ENCODE measurements around a stretch of chr17.

GRCh38 chr17:47995078-47995824 is 24.3 kb downstream of the CDK5RAP3 start:
- RRBS, 2 experiments, result no CpG with 5 or more reads among the region's 13 CpGs

GRCh38 chr17:48048449-48049497 is 614 bp downstream of the NFE2L1 start:
- RRBS, 2 experiments, result 2% methylated on average over 8 of the region's 55 CpGs

DNA sequence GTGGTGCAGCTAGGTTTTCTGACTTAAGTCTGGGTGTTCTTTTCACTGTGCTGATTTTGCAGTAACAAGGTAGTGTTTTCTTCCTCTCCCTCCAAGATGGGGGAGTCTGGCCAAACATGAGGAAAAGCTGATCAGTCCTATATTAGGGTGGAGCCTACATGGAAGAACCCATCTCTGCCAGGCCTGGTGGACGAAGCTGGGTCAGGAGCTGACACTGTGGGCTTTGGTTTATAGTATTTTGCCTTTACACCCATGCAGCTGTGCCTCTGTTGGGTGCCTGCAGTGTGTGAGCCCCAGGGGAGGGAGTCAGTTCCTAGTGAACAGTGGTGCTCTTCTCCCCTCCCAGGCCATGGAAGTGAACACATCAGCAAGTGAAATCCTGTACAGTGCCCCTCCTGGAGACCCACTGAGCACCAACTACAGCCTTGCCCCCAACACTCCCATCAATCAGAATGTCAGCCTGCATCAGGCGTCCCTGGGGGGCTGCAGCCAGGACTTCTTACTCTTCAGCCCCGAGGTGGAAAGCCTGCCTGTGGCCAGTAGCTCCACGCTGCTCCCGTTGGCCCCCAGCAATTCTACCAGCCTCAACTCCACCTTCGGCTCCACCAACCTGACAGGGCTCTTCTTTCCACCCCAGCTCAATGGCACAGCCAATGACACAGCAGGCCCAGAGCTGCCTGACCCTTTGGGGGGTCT is 9.9 kb downstream of the NFE2L1 start:
- RRBS, 2 experiments, result no CpG with 5 or more reads among the region's 6 CpGs

GRCh38 chr17:48456502-48456986 is 26.5 kb upstream of the SKAP1 start:
- RRBS, 2 experiments, result no CpG with 5 or more reads among the region's 6 CpGs

DNA sequence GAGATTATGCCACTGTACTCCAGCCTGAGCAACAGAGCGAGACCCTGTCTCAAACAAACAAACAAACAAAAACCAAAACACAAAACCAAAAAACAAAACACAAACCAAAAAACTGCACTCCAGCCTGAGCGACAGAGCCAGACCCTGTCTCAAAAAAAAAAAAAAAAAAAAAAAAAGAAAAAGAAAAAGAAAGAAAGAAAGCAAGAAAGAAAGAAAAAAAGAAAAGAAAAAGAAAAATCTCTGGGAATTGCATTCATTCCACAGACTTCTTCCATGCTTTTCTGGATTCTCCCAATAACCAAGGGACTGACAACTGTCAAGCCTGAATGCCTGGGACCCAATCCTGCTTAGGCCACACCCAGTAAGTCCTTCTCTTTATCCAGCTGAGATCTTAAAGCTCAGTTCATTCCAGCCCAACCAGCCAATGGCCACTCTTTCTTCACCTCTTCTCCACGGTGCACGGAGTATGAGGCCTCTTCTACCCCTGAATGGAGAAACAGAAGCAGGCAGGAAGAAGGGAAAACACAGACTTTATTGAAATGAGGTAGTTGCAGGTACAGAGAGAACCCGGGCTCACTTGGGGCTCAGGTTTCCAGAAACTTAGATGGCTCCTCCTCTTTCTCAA is 2.7 kb downstream of the HOXB1 start:
- RRBS, 2 experiments, result no CpG with 5 or more reads among the region's 5 CpGs

DNA sequence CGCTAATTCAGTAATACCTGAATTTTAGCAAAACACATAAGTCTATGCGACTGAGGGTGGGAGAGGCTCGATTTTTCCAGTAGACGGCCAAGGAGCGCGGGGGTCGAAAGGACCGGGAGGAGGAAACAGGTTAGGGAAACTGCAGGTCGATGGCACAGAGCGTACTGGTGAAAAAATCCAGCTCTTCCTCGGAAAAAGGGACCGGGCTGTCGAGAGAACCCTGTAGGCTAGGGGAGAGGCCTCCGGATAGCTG is 2.0 kb downstream of the HOXB2 start:
- RRBS, 2 experiments, result 84 to 85% methylated on average over 6 of the region's 14 CpGs

DNA sequence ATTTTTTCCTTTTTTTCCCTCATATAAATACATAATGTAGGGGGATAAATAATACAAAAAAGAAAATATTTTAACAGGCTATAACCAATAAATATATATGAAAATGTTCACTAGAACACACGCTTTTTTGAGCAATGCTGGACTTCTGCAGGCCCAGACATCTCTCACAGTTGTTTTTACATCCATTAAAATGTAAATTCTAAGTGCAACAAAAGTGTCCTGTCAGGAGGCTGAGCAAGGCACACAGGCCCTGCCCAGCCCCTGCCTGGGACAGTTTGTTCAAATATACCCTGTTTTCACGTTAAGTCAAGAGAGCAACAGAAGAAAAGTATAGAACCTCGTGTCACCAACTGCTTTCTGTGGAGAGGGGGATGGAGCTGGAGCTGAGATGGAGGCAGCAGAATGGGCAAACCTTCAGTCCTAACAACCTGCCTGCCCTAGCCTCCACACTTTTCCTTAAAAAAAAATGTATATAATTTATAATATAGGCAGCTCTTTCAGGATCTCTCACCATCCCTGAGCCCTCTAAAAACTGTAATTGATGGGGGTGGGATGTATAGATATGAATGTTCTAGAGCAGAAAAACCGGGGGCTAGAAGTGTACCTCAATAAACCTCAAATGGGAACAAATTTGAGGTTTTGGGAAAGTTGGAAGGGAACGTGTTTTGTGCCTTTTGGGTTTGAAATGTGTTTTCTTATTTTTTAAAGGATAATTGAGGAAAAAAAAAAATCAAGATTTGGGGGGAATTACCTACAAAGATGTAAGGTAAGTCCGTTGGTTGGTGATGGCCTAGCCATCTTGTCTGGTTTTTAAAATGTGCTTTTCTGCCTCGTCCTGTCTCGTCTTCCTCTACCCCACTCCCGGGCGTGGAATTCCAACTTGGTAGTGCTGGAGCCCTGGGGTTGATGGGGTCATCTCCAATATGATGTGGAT is 4.5 kb upstream of the HOXB2 start:
- RRBS, 2 experiments, result no CpG with 5 or more reads among the region's 10 CpGs

DNA sequence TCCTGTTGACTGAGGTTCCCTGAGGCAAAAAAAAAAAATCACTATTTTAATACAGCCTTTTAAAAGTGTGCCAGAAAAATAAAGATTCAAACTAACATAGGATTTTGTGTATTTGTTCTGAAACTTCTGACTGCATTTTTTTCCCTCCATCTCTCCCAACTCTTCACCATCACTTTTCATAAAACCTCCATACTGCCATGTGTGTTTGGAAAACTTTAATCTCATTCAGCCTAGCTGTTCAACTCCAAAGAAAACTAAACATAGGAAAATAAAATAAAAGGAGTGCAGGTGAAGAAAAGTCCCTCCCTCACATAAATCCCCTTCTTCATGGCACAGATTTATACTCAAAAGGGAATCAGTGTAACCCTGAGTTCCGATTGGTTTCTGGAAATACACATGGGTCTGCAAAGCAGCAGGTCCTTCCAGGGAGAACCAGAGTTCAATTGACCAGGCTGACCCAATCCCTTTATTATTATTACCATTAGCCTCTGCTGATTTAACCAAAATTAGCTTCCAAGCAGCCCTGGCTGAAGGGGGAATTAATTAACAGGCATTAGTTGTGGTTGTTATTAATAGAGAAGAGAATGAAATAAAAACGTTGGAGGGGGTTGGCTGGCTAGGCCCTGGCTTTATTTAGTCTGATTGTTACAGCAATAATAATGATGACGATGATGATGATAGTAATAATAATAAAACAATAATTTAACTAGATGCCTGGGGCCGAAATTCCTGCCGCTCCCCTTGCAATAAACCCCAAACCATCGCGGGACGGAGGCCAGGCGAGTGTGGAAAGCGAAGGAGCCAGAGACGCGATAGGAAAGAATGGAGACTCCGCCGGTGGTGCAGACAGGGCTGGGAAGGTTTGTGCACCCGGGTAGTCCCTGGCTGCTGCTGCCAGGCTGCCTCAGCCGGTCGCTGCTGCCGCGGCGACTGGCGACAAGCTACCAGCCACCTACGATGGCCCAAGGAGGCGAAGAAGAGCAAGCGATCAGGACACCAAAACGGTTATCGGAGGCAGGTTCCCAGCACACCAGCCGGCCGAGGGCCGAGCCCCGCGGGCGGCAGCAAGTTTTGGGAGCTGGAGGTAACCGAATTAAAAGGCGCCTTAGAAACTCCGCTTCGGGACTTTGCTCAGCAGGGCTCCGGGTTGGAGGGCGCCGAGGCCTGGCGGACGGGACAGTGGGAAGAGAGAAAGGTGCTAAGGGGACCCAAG is 9.2 kb upstream of the HOXB2 start:
- RRBS, 2 experiments, result 22 to 40% methylated on average over 1 to 10 of the region's 41 CpGs

GRCh38 chr17:48586765-48587164 is 3.3 kb downstream of the HOXB3 start:
- RRBS, 2 experiments, result no CpG with 5 or more reads among the region's 7 CpGs

- RRBS, 2 experiments, result no CpG with 5 or more reads among the region's 4 CpGs
Measured at GRCh38 chr17:48587421-48588204, 2.4 kb downstream of the HOXB3 start.

DNA sequence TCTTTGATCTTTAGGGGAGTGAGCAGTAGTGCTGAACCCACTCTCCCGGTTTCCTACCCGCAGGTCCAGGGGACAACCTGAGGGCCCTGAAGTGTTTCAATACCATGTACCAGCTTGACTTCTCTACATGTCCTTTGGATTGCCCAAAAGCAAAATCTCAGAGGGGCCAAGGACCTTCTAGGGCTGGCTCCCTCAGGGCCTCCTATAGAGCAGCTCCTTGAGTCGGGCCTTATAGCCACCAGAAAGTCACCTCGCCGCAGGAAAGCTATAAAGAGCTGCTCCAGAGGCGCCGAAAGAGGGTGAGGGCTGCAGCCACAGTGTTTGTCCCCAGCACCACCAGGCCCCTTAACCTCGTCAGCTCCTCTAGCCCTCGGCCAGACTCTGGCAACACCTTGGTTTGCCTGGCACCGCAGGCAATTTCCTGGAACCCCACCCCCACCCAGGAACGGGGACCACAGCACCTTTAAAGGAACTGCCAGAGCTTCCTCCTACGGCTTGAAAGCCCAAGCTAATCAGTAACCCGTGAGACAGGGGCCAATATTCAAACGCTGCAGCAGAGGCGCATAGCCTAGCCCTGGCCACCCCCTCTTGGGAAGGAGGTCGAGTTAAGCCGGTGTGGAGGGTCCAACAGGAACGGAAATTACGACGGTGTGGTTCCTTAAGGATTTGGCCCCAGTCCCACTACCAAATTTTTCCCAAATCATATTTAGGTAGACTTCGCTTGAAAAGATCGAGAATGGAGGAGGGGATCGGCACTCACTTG is 3.2 kb downstream of the HOXB6 start:
- RRBS, 2 experiments, result no CpG with 5 or more reads among the region's 23 CpGs

- RRBS, 2 experiments, result 39 to 59% methylated on average over 57 of the region's 71 CpGs
Measured at GRCh38 chr17:48610162-48610886, 493 bp downstream of the HOXB7 start.

DNA sequence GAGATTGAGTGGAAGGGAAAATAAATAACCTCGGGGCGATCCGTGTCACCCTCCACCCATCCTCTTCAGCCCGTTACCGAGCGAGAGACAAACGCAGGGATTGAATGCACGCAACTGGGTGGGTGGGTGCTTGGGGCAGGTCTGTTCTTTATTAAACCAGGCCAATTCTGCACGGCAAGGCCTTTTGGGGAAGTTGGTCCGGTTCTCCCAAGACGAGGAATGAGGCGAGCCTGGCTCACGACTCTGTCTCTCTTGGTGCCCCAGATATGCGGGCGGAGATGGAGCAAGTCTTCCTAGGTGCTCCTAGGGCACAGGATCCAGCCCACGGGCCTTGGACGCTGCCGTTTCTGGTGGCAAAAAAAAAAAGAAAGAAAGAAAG is 430 bp upstream of the HOXB7 start:
- RRBS, 2 experiments, result no CpG with 5 or more reads among the region's 18 CpGs

GRCh38 chr17:48621435-48622006 is 4.6 kb downstream of the HOXB9 start:
- RRBS, 2 experiments, result 78 to 91% methylated on average over 11 of the region's 36 CpGs

GRCh38 chr17:48627570-48628189 is 1.5 kb upstream of the HOXB9 start:
- RRBS, 2 experiments, result no CpG with 5 or more reads among the region's 16 CpGs

DNA sequence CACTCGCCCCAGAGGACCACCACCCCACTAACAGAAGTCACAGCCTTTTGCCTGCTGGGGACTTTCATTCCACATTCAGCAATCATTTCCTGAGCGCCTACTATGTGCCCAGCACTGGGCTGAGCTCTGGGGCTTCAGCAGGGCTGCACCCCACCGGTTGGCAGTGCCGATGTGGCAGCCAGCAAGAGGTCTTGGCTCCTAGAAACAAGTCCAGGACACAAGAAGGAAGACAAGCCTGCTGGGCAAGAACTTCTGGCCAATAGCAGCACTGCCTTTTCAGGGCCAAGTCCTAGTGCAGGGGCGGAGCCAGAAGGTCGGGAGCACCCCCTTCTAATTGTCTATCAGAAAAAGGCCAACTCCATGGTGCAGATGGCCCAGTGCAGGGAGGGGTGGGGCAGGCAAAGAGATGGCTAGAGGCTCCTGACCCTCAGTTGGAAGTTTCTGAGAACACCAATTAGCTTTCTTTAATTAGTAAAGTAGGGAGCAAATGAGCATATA is 13.0 kb upstream of the HOXB9 start:
- RRBS, 2 experiments, result no CpG with 5 or more reads among the region's 6 CpGs

GRCh38 chr17:48911376-48912096 is 3.3 kb downstream of the UBE2Z start:
- RRBS, 2 experiments, result no CpG with 5 or more reads among the region's 5 CpGs

- RRBS, 2 experiments, result no CpG with 5 or more reads among the region's 9 CpGs
Measured at GRCh38 chr17:48920840-48921769, 12.9 kb downstream of the UBE2Z start.

DNA sequence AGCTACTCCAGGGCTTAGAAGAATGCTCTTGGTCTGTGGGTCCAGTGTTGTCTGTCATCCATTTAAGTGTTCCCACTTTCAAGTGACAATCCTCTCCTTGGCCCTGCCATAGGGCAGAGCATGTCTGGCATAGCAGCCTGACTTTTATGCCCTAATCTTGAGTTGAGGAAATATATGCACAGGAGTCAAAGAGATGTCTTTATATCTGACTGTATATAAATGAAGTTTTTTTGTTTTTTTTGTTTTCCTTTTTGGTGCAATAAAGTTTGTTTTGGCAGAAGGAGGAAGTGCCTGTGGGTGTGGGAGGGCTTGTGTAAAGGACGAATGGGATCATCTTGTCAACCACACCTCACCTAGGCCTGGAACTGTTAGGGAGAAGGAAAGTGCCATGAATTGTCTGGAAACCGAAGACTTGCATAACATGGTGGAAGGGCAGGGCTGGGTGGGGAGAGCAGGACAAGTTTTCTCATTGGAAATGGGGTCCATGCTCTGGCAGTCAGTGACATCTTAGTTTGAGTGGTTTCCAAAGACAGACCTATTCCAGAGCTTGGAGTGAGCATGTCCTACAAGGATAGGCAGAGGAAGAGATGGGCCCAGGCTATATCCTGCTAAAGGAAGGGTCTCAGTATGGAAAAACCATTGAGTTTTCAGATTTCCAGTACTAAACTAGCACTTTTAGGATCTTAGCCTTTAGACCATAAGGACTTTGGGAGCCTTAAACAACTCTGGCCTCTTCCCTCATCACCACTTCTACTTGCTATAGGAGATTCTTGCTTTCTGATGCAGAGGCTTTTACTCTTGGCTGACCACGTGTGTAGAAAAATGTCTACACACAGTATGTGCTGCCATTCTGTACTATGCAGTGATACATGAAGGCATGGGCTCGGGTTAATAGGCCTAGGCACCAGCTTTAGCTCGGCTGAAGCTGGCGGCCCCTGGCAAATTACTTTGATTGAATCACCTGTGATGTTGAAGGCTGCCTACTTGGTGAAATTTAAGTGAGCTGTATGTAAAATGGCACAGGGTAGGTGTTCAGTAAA is 15.5 kb downstream of the SNF8 start:
- RRBS, 2 experiments, result no CpG with 5 or more reads among the region's 6 CpGs

All from LNCaP clone FGC (cell line).